Colonic mucosa (tissue), 1 donor: ENCODE results near the gene TRAPPC5.

- PRO-cap, result no peak
Measured at GRCh38 chr19:6475286-6475902, 6.2 kb downstream of the DENND1C start.

GRCh38 chr19:6475960-6477140, 5.2 kb downstream of the DENND1C start:
- PRO-cap, result unidirectional peak, minus-strand start at chr19:6476204; unidirectional peak, minus-strand start at chr19:6476238; unidirectional peak, plus-strand start at chr19:6476863

DNA sequence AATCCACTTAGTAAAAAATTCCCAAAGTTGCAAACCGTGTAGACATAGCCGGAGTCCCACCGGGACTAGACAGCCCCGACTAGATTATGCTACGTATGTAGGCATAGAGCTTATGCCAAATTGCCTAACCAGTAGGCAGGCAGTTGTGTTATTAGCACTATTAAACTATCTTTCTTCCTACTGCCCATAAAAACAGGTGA, 9.7 kb upstream of the CD70 start:
- PRO-cap, result no peak

DNA sequence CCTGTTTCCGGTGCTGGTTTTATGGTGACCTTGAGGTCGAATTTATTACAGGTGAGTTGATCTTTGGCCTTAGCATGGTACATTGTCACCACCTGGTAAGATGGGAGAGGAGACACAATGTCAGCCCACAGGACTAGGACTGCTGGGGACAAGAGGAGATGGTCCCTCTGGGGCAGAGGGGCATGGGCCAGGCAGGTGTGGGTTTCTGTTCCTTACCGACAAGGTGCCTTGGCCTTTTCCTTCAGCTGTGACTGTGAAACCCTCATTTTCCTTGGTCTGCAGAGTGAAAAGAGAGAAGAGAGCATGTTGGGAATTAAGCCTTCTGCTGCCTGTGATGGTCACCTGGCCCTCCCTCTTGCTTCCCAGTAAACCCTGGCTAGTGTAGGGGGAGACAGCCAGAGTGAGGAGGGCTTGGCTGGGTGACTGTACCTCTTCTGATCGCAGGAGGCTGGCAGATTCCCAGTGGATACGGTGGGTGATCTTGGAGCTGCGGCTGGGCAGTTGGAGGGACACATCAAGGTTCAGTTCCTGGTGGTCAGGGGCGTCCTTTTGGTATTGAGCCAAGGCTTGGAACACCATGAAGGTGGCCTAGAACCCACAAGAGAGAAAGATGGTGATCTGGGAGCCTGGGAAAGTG, 14.7 kb upstream of the TNFSF14 start:
- PRO-cap, result no peak

GRCh38 chr19:6735222-6736075, 1.9 kb downstream of the GPR108 start:
- PRO-cap, result no peak

GRCh38 chr19:6766451-6766869, 775 bp downstream of the SH2D3A start:
- PRO-cap, result no peak

GRCh38 chr19:6997679-6998125, 23.5 kb downstream of the MBD3L2B start:
- PRO-cap, result no peak

- PRO-cap, result no peak
Measured at GRCh38 chr19:7122721-7123205, 53.3 kb downstream of the ZNF557 start.

- PRO-cap, result no peak
Measured at GRCh38 chr19:7192200-7193106, 101.8 kb downstream of the INSR start.

DNA sequence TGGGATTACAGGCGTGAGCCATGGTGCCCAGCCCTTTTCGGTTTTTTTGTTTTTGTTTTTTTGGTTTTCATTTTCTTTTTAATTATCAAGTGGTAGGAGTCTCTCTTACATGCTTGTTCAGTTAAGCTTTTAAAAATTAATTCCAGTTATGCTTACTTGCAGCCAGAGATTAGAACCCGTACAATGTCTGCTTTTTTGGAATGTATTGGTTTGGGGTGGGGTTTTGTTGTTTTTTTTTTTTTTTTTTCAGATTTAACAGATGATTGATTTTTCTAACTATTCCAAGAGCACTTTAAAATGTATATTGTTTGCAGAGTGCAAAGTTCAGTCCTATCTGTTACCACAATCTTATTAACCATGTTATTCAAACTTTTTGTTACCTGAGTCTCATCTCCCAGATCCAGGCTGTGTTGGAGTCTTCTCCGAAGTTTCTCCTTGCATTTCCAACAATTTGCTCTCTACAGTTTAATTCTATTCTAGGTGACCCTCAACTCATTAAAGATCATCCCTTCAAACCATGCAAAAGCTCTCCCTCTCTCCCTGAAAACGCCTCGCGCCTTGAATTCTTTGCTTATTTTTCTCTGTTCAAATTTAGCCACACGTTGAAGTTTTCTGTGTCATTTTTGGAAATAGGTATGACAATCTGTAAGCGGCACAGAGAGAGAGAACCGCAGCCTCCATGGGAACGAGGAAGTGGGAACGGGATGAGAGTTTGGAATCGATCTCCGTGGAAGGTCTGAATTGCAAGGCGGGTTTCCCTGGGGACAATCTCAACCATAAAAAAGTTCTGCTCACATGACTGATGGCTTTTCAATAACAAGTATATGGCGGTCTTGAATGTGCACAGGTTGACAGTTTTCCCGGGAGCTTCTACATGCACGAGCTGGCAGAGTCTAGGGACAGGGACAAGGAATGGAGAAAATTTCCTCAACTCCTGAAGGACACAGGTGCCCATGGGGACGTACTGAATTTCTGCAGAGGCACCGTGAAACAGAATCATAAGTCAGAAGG, 91.1 kb downstream of the INSR start:
- PRO-cap, result unidirectional peak, plus-strand start at position 367 of the sequence

- PRO-cap, result no peak
Measured at GRCh38 chr19:7224180-7224893, 69.9 kb downstream of the INSR start.

GRCh38 chr19:7253418-7253837, 40.8 kb downstream of the INSR start:
- PRO-cap, result no peak

DNA sequence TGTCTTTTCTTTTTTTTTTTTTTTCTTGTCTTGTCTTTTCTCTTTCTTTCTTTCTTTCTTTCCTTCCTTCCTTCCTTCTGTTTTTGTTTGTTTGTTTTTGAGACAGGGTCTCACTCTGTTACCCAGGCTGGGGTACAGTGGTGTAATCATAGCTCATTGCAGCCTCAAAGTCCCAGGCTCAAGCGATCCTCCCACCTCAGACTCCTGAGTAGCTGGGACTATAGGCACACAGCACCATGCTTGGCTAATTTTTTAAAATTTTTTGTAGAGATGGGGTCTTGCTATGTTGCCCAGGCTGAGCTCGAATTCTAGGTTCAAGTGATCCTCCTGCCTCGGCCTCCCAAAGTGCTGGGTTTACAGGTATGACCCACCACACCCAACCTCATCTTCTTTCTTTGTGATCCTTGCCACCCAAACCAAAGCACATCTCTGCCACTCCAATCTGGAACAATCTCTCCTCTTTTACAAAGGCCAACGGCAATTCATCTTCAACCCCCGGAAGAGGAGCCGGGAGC, 38.7 kb downstream of the INSR start:
- PRO-cap, result no peak

DNA sequence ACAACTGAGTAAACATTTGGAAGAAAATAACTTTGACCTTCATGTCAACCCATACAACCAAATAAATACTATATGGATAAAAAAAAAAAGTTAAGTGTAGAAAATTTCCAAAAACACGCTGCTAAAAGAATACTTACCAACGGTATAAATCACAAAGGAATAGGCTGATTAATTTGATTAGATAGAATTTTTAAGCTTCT, 18.4 kb upstream of the ARHGEF18 start:
- PRO-cap, result no peak

DNA sequence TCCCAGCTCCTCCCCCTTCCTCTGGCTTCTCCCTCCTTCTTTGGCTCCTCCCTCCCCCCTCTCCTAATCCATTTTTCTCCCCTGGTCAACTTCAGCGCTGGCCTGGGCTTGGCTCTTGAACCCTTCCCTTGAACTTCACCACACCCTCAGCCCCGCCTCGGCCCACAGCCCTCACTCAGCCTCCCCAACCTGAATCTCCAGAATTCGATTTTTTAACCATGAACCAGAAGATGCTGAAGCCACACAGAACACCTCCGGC, 9.1 kb upstream of the ZNF358 start:
- PRO-cap, result no peak

GRCh38 chr19:7611647-7612004, 16.0 kb downstream of the CAMSAP3 start:
- PRO-cap, result no peak

- PRO-cap, result no peak
Measured at GRCh38 chr19:7658238-7658899, 10.5 kb upstream of the RETN start.

DNA sequence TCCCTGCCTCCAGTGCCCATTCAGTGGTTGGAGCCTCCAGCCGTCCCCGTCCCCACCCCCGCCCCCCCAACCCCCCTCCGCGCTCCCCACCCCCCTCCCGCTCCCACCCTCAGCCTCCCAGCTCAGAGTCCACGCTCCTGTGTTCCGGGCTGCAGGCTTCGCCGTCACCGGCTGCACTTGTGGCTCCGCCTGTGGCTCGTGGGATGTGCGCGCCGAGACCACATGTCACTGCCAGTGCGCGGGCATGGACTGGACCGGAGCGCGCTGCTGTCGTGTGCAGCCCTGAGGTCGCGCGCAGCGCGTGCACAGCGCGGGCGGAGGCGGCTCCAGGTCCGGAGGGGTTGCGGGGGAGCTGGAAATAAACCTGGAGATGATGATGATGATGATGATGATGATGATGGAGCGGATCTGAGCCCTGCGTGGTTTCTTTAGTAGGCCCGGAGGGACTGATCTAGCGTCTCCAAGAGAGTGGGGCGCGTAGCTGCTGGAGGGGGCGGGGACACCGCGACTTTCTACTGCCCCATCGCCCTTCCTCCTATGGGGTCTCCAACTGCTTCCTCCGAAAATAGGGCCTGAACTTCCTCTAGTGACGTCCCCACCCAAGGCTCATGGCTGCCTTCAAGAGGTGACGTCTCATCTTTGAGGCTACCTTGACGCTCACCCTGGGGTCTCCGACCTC, 1.4 kb downstream of the RETN start:
- PRO-cap, result no peak

DNA sequence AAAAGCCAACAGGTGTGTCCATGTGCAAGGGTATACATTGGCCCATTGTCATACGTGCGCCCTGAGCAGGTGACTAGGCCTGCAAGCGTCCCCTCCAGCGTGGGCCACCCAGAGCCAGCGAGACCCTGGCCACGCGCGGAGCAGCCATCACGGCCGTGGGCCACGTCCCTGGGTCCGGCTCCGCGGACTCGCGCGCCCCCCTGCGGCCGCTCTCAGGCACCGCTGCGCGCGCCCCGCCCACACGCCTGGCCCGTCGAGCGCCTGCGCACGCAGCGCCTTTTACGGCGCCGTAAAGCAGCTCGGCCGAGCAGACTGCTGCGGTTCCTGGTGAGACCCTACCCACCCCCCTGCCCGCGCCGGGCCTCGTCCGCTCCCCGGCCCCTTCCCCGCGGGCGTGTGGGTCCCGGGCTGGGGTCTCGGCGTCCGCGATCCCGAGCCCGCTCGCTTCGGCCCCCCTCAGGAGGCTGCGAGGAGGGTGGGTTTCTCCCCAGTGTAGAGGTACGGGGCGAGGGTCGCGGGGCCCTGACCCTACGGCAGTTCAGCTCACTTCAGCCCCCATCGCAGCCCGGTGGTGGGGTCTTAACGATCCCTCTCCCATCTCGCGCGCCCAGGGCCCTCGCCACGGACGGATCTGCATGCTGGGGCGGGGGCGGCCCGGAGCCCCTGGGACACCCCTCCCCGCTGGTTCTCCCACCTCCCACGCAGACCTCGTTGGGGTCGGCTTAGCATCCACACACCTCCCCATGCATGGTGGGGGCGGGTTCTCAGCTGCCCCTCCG, at the start of gene TRAPPC5:
Gene TRAPPC5, plus strand, starts transcription at position 282 of the 779 bp plus-strand sequence.
- PRO-cap, result bidirectional peak, plus-strand start at position 310 of the sequence, minus-strand start at position 192 of the sequence

- PRO-cap, result no peak
Measured at GRCh38 chr19:7682194-7682931, 1.7 kb downstream of the TRAPPC5 start.